Parietal lobe (tissue), 2 donors: ENCODE measurements around a stretch of chr15.

GRCh38 chr15:68783731-68784021 lies 37.0 kb downstream of the ANP32A start:
- RAMPAGE, long total RNA = no peak

DNA sequence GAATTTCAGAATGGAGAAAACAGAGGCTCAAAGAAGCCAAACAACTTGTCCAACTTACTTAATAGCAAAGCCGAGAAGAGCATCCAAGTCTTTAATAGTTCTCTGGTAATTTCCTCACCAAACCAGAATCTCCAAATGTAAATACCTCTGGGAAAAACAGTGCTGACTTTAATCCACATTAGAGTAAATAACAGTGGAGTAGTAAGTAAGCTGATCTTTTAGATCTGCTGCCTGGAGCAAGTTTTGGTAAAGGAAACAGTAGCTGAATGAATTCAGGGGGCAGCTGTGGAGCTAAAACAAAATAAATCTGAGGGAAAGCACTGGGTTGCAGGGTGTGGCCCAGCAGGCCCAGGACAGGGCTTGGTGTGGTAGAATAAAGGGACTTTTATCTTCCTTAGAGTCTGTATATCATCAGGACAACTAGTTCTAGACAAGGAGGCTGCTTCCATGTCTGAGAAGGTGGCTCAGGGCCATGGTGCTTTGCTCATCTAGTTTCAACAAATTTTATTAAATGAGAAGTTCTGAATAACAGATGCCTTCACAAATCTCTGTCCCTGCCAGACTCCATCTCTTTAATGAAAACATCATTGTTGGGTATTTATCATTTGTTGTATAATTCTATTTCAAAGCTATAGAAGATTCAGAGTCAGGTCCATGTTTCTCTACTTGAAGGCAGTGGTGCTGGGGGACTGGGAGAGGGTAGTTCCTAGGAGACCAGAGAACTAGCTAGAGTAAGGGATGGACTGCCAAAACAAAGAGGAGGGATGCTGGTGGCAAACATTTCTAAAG lies 7.6 kb downstream of the ANP32A start:
- RAMPAGE, long total RNA = no peak

GRCh38 chr15:68820954-68821710 lies 437 bp upstream of the ANP32A start:
- RAMPAGE, long total RNA = no peak

DNA sequence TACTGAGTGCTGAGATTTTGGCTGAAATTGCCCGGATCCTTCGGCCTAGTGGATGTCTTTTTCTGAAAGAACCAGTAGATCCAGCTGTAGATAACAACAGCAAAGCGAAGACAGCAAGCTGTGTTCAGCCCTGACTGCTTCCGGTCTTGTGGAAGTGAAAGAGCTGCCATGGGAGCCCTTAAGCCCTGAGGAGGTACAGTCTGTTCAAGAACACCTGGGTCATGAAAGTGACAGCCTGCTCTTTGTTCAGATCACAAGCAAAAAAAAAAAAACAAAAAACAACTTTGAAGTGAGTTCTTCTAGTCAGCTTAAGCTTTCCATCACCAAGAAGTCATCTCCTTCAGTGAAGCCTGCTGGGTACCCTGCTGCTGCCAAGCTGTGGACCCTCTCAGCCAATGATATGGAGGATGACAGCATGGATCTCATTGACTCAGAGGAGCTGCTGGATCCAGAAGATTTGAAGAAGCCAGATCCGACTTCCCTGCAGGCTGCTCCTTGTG lies 13.4 kb upstream of the ANP32A start:
- RAMPAGE, long total RNA = no peak

DNA sequence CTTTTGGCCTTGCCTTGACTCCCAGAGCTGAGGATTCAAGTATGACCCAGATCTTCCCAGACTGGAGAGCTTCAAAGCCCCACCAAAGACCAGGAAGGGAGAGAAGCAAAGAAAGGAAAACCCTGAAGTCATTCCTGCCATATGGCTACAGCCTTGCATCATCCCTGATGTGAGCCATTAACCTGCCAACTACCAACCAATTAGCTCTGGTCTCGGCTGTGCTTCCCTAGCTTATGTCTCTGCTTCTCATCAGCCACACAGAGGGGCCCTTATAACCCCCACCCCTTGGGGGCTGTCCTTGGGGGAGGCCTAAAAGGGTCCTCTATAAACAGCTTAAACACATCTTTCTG lies 52.7 kb downstream of the NOX5 start:
- RAMPAGE, long total RNA = no peak

DNA sequence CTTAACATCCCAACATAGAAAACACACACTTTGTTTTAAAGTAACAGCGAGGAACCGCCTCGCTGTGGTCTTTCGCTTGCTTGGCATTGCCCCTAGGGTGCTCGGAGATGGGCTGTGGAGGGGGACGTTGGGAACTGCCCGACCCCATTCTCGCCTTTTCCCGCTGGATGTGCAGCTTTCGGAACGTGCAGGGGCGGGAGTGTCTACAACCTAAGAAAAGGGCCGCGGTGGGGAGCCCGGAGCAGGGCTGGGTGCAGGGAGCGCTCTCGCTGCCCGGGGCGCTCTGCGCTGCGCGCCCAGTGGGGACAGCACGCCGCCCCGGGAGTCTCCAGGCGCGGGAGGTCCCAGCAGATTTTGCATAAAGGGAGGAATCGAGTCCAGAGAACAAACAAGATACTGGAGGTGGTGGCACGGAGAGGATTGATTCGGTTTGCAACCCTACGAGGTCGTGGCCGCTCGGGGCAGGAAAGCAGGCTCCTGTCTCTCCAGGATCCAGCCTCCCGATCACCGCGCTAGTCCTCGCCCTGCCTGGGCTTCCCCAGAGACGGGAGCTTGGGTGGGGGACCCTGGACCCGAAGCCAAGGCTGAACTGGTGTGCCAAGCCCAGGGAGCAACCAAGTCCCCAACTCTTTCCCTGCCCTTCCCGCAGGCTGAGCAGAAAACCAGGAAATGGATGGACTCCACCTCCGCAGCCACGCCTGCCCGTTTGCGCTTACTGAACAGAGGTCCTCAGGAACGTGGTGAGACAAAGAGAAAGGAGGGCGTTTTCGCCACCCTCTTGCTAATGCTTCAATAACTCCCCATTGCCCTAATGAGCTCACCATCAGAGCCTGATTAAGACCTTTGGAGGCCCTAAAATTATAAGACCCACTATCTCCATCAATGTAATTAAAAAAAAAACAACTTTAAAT lies 59.7 kb downstream of the NOX5 start:
- RAMPAGE, long total RNA = no peak

DNA sequence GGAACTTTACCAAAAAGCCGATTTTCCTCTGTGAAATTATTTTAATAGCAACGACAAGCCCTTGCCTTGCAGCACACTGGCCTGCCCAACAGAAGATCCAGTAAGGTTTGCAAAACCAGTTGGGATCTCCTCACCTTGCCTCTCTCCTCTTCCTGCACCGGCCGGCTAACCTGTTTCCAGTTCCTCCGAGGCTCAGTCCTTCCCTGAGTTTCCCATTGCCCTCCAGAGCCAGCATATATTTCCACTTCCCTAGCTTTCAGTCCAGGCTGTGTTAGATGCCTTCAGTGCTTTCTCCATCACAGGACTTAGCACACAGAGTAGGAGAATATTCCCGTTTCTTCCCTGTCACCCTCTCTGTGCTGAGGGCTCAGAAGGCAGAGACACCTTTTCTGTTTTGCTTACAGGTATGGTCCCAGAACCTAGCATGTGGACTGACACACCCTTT lies 60.4 kb downstream of the NOX5 start:
- RAMPAGE, long total RNA = no peak

- RAMPAGE, long total RNA = no peak
These were observed 67.3 kb upstream of the GLCE start for GRCh38 chr15:69093070-69093548.

GRCh38 chr15:69154630-69155256 lies 5.7 kb upstream of the GLCE start:
- RAMPAGE, long total RNA = no peak

GRCh38 chr15:69224465-69224897 lies 64.0 kb downstream of the GLCE start:
- RAMPAGE, long total RNA = no peak

DNA sequence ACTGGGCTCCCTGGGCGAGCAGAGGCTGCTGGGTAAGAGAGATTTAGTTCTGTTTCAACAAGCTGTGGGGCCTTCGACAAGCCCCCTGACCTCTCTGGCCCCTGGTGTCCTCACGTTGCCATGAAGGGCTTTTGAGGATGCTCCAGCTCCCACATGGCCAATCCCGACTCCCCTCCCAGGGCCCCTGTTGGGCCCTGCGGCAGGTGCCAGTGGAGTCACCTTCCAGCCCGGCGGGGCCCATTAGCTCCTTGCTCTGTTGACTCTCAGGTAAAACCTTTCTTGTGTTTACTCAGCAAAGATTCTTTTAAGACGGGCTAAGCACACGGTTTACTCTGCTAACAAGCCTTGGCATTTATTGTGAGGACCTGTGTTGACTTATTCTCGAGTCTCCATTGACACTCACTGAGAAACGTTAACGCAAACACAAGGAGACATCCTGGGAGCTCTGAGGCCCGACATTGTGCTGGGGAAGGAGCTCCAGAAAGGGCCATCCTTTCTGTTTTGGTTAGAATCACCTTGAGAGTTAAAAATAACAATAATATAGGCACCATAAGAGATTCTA lies 15.1 kb downstream of the RPLP1 start:
- RAMPAGE, long total RNA = no peak

- RAMPAGE, long total RNA = no peak
These were observed 35.5 kb downstream of the RPLP1 start for GRCh38 chr15:69488129-69488460.

- RAMPAGE, long total RNA = no peak
These were observed 266.3 kb downstream of the RPLP1 start for GRCh38 chr15:69718781-69719412.

- RAMPAGE, long total RNA = no peak
These were observed 284.9 kb downstream of the TLE3 start for GRCh38 chr15:69812735-69813261.

DNA sequence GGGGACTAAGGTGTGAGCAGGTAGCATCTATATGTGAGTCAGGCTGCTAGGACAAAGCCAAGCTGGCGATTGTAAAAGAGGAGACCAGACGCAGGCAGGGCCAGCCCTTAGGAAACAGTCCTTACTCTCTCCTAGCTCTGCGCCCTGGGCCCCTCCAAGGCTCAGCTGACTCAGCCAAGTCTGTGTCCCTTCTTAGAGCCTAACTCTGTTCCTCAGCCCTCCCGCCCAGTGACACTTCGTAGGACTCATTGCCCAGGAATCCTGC lies 244.3 kb downstream of the TLE3 start:
- RAMPAGE, long total RNA = no peak

DNA sequence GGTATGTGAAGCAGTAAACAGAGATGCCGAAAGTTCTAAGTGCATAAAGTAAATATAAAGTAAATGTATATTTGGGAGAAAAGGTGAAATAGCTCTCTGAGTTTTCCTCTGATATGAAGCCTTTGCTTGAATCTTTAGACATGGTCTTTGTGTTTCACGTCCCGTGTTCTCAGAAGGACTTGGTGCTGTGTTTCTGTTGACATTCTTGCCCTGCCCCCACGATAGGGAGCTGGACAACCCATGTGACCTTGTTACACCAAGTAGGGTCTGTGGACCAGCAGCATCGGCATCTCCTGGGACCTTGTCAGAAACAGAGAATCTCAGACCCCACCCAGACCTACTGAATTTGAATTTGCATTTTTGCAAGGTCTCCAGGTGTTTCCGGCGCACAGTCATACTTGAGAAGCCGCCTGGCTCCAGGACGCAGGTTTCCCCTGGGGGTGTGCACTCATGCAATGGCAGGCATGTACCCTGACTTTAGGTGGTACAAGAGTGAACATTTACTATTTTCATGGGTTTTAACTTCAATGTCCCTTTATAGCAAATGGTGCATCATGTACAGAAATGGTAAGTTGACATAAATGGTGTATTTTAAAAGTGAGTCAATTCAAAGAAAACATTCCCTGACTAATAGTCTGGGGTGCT lies 118.0 kb downstream of the TLE3 start:
- RAMPAGE, long total RNA = no peak

DNA sequence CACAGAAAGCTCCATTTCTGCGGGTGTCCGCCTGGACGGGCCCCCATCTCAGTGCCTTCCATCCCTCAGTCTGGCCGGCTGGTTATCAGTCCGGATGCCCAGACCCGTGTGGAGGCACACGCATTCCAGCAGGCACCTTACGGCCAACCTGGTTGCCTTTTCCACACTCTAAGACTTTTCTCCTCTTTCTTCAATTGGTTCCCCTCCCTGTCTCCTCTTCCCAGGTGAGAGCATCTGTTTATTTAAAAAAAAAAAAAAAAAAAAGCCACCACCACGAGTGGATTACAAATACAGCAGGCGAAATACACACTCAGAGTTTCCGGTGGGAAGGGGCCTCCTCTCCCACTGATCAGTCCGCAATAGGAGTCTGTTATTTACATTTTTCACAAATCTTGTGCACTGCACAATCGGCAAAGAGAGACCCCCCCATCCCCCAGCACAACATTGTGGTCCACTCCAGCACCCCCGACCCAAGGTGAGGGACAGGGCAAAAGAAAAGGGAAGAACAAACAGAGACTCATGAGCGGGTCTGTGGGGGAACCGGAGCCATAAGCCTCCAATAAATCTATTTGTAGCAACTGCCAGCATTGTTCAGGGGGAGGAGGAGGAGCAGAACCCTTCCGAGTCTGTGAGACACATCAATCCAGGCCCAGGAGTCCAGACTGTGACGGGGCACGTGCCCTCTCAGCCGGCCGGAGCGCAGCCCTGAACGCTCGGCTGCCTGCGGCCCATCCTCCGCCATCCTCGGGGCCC lies 48.3 kb downstream of the TLE3 start:
- RAMPAGE, long total RNA = no peak

- RAMPAGE, long total RNA = no peak
These were observed 47.7 kb downstream of the TLE3 start for GRCh38 chr15:70050024-70050449.

DNA sequence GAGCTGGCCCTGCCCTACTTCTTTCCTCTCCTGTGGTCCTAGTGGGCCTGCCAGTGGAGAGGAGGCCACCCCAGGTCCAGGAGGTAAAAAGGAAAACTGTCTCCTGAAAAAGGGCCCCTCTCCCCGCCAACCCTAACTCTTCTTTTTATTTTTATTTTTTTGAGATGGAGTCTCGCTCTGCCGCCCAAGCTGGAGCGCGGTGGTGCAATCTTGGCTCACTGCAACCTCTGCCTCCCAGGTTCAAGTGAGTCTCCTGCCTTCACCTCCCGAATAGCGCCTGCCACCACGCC lies 41.2 kb downstream of the TLE3 start:
- RAMPAGE, long total RNA = no peak

DNA sequence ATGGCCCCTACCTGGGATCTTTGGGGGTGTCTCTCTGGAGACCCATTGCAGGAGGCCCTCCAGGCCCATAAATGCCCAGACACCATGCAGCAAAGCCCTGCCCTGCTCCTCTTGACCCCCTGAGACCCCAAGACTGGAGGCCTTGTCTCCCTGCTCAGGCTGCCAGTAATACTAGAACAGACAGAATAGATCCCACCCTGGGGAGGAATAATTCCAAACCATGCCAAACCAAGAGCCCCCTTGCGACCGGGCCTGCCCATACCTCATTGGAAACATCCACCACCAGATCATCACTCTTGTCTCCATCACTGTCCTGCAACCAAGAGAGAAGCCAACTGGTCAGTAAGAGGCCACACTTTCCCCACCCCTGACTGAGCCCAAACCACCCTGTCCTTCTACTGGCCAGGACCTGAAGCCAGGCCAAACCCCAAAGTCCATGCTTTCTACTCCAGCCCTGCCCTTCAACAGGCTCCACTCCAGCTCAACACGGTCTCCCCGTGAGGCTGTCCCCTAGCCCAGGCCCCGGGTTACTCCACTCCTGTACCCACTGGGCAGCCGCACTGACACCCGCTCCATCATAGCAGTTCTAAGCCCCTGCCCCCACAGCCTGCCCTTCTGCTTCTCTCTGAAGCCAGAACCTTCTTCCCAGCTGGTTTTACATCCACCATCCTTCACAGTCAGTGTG lies 38.4 kb downstream of the TLE3 start:
- RAMPAGE, long total RNA = no peak